Left colon (tissue), 1 donor: ENCODE data around the genes MRPS16, CFAP70, MYOZ1, SEC24C and PLAU.

- PRO-cap: bidirectional peak, plus-strand start at chr10:73252808, minus-strand start at chr10:73252419
Measured at GRCh38 chr10:73252188-73253219, at the start of gene MRPS16. MRPS16 (minus strand) TSS chr10:73252644.

GRCh38 chr10:73295640-73296368 lies 43.4 kb upstream of the MRPS16 start:
- PRO-cap: no peak

DNA sequence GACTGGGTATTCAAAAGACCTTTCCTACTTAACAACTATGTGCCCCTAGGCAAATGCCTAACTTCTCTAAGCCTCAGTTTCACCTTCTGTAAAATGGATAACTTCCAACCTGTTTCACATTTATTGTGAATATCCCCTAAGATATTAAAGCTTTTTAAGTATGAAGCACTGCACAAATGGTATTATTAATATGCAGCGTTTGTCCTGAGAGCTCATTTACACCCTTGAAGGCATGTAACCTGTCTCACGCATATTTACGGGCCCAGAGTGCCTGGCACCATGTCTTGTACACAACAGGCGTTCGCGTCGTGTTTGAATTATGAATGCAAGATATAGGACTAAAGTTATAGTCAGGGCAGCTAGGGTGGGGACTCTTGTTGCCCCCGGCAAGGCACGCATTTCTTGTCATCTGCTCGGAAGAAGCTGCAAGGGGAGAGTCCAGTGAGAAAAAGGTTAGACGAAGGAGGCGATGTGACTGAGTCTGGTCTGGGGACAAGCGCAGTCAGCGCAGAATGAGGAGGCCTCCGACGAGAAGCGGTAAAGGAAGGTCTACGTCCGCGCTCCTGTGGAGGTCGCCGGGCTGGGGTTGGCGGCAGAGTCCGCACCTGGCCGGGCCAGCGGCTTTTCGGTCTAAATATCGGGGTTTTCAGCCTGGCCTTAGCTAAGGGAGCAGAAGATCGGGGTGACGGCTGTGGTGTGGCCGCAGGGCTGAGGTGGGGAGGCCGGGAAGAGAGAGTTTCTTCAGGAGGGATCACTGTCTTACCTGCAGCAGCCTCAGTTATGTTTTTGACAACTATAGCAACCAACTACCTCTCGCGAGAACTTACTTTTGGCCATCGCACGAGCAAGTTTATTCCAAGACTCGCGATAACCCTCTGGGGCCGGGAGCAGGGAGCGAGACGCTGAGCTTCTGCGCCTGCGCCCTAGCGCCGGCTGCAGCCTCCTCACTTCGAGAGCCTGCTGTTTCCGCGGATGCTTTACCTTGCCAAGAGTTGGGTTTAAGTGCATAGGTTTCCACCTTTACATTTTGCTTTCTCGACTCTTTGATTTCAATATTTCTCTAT lies at the start of gene CFAP70:
Gene CFAP70, minus strand, starts transcription at position 914 of the 1,064 bp plus-strand sequence.
- PRO-cap: bidirectional peak, plus-strand start at position 478 of the sequence, minus-strand start at position 514 of the sequence; bidirectional peak, plus-strand start at position 952 of the sequence, minus-strand start at position 773 of the sequence

DNA sequence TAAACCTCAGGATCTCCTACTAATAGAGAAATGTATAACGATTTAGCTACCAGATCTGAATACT lies 239 bp upstream of the PPP3CB start:
- PRO-cap: no peak

DNA sequence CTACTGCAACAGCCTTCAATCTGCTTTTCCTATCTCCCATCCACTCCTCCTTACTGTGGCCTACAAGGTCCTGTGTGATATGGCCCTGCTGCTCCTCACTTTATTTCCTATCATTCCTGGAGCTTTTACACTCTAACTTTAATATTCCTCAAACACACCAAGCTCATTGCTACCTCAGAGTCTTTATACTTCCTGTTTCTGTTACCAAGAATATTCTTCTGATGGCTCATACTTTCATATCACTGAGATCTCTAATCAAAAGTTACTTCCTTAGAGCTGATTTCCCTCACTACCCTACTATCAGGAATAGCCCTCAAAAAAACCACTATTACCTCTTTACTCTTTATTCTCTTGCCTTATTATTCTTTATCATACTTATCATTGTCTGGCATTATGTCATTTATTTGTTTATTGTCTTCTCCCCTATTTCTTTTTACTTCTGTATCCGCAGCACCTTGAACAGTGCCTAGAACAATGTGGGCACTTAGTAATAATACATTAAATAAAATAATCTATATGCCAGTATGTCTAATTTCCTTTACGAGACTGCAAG lies 5.9 kb upstream of the PPP3CB start:
- PRO-cap: no peak

GRCh38 chr10:73641198-73642031 lies at the start of gene MYOZ1:
MYOZ1 (minus strand) TSS chr10:73641474.
- PRO-cap: no peak

- PRO-cap: no peak
Measured at GRCh38 chr10:73648876-73649449, 6.9 kb downstream of the SYNPO2L start.

- PRO-cap: bidirectional peak, plus-strand start at chr10:73730584, minus-strand start at chr10:73730470
Measured at GRCh38 chr10:73729634-73730971, 14.1 kb upstream of the SEC24C start.

GRCh38 chr10:73743672-73744979 lies at the start of gene SEC24C:
SEC24C (plus strand) TSS chr10:73744372.
- PRO-cap: bidirectional peak, plus-strand start at chr10:73744372, minus-strand start at chr10:73744258

DNA sequence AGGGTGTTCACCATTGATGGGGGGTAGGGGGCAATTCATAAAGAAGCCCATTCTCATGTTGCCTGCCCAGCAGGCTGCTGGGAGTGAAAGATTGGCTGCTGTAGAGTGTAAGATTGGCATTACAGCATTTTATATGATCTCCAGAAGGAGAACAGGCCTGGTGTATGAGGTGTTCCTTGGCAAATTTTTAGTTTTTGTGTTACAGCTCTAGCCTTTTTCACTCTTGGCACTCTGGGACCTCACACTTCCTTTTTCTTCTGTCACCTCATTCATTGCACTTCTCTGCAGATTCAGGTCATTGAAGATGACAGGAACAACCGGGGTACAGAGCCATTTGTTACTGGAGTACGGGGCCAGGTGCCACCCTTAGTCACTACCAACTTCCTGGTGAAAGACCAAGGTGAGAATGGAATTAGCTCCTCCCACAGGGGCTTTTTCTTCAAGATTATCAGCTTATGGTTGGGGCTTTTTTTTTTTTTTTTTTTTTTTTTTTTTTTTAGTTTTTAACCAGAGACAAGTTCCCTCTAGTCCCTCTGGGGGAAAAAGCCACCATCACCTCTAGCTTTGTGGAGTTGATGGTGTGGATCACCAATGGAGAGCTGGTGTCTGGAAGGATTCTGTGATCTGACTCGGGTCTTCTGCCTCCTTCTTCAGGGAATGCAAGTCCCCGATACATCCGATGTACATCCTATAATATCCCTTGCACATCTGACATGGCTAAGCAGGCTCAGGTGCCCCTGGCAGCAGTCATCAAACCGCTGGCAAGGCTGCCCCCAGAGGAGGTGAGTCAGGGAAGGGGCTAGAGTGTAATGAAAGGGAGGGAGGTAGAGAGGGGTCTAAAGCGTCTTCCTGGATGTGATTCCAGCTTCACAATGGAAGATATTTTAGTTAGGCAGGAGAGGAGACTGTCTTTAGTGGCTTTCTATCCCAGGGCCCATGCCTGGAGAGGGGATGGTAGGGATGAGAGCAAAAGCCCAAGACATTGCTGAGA lies 8.6 kb upstream of the FUT11 start:
- PRO-cap: no peak

DNA sequence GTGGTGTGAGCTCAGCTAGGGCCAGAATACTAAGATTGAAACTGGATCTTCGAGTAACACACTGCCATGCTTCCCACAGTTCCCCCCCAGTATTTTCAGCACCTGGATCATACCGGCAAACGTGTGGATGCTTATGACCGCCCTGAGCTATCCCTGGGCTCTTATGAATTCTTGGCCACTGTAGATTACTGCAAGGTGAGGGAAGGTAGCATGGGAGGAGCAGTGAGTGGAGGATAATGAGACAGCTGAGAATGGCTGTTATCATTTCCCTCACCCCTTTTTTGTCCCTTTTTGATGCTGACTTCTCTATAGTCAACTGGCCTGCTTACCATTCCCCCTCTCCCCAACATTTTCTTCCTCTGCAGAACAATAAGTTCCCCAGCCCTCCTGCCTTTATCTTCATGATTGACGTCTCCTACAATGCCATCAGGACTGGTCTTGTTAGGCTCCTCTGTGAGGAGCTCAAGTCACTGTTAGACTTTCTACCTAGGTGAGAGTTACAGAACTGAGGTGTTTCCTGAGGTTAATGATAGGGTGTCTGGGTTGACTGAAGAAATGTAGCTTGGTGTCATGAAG lies 6.3 kb upstream of the FUT11 start:
- PRO-cap: no peak

GRCh38 chr10:73910690-73911935 lies at the start of gene PLAU:
PLAU (plus strand) TSS chr10:73911132.
- PRO-cap: bidirectional peak, plus-strand start at chr10:73911134, minus-strand start at chr10:73911002; bidirectional peak, plus-strand start at chr10:73911806, minus-strand start at chr10:73911492

- PRO-cap: no peak
Measured at GRCh38 chr10:73998449-73998827, 522 bp downstream of the VCL start.

- PRO-cap: no peak
Measured at GRCh38 chr10:74070887-74071126, 72.9 kb downstream of the VCL start.

- PRO-cap: no peak
Measured at GRCh38 chr10:74152388-74152949, 1.4 kb downstream of the ADK start.

- PRO-cap: no peak
Measured at GRCh38 chr10:75071118-75071469, 2.3 kb downstream of the DUSP29 start.

DNA sequence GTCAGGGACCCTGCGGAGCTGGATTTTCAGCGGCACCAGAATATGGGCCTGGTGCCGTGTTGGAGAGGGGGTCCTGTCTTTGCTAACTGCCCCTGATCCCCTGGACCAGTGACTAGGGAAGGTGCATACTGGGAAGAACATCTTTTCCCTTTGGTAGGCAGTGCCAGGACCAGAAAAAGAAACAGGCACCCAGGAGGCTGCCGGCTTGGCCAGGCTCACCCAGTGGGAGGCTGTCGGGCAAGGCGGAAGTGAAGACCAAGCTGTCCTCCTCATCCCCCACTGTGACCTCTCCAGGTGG lies 252 bp downstream of the DUSP13 start:
- PRO-cap: no peak

DNA sequence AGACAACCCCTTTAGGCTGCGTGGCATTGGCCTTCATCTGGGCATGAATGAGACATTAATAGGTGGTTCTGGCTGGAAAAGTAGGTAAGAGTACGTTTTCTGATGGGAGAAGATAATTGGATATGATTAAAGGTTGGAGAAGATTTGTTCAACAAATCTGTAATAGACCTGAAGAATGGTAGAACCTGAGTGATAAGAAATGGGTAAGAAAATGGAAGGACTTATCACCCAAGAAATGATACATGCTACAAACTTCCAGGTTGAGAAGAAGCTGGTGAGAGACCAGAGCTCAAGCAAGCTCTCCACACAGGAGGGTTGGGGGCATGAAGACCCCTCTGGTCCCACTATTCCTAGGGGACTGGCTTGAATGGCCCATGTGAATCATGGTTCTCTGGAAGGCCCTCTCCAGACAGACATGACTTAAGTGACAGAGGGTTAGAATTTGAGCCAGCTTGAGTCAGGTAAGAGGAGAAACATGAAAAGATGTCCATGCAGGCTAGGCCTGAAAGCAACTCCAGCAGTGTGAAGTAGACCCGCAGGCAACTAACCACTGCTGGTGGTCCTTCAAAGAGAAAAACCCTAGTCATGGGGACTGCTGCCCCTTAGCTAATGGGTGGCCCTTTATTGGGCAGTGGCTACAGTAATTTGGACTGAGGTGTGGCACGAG lies 3.7 kb downstream of the COMTD1 start:
- PRO-cap: no peak

DNA sequence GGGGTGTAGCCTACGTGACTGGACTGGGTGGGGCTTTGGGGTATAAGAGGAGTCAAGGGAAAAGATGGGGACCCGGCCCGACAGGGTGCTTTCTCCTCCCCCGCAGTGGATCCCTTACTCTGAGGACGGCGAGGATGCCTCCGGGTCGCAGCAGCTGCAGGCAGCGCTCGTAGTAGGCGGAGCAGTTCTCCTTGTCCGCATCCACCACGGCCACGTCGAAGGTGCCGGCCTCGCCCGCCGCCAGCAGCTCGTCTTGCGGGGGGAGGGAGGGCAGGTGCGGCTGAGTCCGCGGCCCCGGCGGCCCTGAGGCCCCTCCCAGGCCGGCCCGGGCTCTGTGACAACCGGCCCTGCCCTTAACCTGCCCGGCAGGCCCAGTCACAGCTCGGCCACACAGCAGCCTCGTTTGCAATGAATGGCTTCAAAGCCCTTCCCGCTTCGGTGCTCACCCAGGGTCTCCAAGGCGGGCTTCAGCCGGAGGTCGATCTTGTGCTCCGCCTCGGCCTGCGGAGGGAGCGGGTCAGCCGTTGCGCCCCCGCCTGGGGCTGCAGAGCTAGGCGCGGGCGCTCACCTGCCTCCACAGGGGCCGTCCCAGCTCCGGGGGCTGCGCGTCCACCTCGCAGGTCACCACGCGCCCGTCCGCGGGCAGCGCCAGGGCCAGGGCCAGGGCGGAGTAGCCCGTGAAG lies 1.1 kb downstream of the COMTD1 start:
- PRO-cap: bidirectional peak, plus-strand start at position 337 of the sequence, minus-strand start at position 305 of the sequence

DNA sequence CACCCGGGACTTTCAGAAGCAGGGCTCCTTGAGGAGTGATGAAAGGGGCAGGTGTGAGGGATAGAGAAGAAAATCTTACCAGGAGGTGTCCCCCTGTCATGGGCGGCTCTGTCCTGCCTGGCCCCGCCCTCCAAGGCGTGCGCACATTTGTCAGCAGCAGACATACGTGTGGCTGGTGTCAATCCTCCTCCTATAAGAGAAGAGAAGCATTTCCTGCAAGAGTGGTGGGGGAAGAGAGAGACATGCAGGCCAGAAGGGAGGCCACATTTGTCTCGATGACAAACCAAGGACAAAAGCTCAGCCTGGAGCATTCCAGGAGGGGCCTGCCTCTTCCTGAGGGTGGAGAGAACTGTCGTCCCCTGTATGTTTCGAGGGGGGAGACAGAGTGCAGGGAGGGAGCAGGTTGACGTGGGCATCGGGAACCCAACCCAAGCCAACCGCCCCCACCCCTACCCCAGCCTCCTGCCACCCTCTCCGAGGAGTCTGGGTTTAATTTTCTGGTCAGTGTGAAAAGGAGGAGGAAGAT lies 47.5 kb upstream of the COMTD1 start:
- PRO-cap: no peak